RPMI7951 (cell line): ENCODE measurements around the gene MAP4K3.

- RAMPAGE, long total RNA = no peak
Measured at GRCh38 chr2:38751713-38752118, 555 bp upstream of the SRSF7 start.

GRCh38 chr2:38852598-38853445 lies 22.9 kb downstream of the DHX57 start:
- RAMPAGE, long total RNA = no peak

DNA sequence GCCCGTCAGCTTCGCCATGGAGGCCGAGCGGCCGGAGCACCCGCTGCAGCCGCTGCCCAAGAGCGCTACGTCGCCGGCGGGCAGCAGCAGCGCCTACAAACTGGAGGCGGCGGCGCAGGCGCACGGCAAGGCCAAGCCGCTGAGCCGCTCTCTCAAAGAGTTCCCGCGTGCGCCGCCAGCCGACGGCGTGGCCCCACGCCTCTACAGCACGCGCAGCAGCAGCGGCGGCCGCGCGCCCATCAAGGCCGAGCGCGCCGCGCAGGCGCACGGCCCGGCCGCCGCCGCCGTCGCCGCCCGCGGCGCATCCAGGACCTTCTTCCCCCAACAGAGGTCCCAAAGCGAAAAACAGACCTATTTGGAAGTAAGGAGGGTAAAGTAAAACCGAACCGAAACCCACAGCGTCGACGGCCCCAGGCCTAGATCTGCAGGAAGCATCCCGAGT lies 70.6 kb downstream of the ARHGEF33 start:
- RAMPAGE, long total RNA = no peak

- RAMPAGE, long total RNA = no peak
Measured at GRCh38 chr2:39022272-39023258, 98.3 kb downstream of the SOS1 start.

GRCh38 chr2:39243508-39244543 lies 123.0 kb upstream of the SOS1 start:
- RAMPAGE, long total RNA = no peak

- RAMPAGE, long total RNA = no peak
Measured at GRCh38 chr2:39244544-39244839, 123.6 kb upstream of the SOS1 start.

- RAMPAGE, long total RNA = no peak
Measured at GRCh38 chr2:39246183-39247085, 125.6 kb upstream of the SOS1 start.

DNA sequence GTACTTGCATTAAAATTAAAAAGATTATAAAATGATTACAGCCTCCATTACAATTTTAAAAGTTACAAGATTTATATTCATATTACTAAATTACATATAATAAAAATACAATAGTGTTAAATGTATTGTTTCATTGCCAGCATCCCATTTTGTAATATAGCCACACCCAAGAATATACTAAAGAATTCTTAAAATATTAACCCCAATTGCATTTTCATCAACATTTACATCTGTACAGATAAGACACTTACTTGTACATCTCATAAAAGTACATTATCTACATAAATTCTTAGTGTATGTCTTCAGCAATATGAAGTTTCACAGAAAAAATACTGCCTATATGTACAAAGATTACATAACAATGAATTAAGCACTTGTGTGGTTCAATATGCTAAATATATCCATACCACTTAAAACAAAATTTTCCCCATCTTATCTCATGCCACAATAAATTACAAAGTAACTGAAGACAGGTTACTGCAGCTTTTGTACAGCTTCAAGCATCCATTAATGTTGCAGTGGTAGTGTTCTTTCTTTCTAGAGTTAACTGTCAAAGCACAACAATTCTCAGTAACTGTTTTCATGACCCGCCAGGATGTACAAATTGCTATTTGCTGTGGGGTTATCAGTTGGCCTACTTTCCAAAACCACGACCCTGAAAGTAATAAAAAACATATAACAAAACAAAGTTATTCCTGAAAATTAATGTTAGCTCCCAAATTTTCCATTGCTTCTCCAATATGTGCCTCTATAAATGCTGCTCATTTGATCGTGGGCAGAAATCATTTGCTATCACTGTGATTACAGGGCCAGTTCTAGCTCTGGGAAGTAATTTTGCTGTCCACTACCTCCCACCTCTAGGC lies 129.4 kb upstream of the SOS1 start:
- RAMPAGE, long total RNA = no peak

DNA sequence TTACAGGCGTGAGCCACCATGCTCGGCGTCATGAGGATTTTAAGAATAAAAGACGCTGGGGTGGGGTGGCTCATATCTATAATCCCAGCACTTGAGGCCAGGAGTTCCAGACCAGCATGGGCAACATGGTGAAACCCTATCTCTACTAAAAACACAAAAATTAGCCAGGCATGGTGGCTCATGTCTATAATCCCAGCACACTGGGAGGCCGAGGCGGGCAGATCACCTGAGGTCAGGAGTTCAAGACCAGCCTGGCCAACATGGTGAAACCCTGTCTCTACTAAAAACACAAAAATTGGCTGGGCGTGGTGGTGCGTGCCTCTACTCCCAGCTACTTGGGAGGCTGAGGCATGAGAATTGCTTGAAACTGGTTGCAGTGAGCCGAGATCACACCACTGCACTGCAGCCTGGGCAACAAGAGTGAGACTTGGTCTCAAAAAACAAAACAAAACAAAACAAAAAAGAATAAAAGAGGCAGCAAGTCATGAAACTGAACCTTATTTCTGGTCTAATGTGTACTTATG lies 157.0 kb upstream of the SOS1 start:
- RAMPAGE, long total RNA = no peak

DNA sequence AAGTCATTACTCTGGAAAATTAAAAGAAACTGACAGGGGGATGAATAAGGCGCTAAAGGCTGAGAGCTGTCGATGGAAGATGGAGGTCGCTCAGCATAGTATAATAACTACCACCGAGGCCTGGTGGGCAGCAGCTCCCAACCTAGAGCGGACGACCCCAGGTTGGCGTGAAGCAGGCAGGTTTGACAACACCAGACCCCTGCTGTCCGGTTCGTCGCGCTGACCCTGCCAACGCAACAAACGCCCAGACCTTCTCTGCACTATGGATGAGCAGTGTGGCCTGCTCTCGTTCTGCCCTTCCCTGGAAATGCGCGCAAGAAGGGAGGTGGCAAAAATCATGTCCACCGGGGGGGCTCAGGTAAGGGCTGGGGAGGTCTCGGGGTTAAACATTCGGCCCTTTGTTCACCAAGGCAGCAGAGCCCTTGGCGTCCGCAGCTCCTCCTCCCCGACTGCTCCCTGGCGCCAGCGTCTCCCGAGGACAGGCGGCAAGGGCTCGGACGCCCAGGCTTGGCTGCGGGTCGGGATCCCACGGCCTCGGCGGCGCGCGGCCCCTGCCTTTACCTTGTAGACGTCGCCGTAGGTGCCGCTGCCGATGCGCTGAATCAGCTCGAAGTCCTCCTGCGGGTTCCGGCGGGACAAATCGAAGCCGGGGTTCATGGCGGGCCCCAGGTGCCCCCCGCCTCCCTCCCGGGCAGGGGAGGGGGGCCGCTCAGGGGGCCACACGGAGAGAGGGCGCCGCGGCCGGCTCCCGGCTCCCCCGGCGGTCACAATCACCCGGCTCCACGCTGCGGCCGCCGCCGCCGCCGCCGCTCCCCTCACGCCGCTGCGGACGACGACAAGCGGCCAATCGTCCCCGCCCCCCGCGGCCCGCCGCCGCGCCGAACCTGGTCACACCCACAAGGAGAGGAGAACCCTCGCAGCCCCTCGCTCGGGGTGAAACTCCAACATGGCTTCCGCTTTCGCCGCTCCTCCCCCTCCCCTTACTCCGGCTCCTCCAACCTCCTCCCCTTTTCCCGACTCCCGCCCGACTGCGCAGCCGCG lies at the start of gene MAP4K3:
Gene MAP4K3, minus strand, starts transcription at position 955 of the 1,041 bp plus-strand sequence.
- RAMPAGE, long total RNA = no peak

DNA sequence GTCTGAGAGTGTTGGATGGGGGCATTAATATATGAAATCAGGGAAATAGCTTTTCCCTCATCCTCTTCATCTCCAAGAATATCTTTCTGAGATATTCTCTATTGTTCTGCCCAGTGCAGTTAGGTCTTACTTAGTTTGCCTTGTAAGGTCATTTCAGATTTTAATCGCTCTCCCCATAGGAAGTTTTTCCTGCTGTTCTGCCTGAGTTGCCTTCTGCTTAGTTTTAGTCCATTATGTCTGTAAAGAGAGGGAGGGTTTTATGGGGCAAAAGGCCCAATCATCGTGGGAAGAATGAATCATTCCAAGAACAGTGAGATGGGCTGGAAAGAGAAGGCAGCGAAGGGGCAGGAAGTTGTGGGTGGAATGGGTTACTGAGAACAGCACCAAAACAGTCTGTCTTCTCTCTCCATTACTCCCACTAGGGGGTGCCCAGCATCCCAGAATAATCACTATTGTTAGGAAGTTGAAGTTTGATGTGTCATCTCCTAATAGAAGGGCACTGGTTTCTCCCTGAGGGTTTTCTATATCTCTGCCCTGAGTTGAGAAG lies 76.4 kb upstream of the MAP4K3 start:
- RAMPAGE, long total RNA = no peak

GRCh38 chr2:40238163-40238835 lies 213.6 kb downstream of the SLC8A1 start:
- RAMPAGE, long total RNA = no peak

- RAMPAGE, long total RNA = no peak
Measured at GRCh38 chr2:40304858-40305468, 146.9 kb downstream of the SLC8A1 start.

GRCh38 chr2:40434747-40435076 lies 17.2 kb downstream of the SLC8A1 start:
- RAMPAGE, long total RNA = no peak

GRCh38 chr2:41079001-41079404 lies 627.1 kb upstream of the SLC8A1 start:
- RAMPAGE, long total RNA = no peak

- RAMPAGE, long total RNA = no peak
Measured at GRCh38 chr2:41921991-41922767, 125.6 kb upstream of the PKDCC start.

GRCh38 chr2:41947571-41948245 lies 100.1 kb upstream of the PKDCC start:
- RAMPAGE, long total RNA = no peak

- RAMPAGE, long total RNA = no peak
Measured at GRCh38 chr2:42030041-42030625, 17.7 kb upstream of the PKDCC start.

DNA sequence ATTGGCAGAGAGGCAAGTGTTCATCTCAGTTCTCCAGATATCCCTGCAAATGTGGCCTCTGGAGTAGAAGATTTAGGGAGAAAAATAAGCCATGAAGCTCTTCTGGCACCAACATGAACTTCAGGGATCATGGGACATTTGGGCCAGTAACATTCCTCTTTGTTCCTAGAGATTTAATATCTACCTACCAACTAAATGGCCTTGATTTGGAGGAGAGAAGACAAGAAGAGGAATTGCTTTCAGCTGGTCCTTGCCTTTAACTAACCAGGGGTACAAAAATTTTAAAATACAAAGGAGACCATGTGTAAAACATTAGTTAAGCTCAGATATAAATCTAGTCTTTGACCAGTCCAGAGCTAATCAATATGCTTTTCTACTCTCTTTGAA lies 52.6 kb upstream of the EML4 start:
- RAMPAGE, long total RNA = no peak

DNA sequence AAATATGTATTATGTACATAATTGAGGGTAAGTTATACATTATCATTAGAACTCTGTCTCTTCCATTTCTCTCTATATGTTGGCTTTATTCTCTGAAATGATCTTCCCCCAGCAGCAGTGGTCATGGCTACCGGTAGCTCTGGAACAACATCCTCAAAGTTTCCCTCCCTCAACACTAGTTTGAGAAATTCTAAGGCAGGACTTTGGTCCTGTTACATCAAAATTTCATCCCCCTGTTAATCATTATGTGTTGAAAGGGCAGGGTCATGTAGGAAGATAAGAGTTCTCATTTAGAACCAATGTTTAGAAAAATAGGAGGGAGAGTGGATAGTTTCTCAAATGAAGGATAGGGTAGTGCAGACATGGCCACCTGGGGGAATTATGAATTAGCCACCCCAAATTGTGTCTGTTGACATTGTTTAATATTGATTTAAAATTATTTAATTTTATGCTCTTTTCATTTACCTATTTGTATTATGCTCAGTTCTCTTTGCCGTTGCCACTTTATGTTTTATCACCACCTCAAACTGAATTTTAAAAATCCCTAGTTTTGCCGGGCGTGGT lies 22.2 kb downstream of the EML4 start:
- RAMPAGE, long total RNA = no peak